Metanephros (tissue), 2 donors: ENCODE measurements around the genes VAPA and APCDD1.

DNA sequence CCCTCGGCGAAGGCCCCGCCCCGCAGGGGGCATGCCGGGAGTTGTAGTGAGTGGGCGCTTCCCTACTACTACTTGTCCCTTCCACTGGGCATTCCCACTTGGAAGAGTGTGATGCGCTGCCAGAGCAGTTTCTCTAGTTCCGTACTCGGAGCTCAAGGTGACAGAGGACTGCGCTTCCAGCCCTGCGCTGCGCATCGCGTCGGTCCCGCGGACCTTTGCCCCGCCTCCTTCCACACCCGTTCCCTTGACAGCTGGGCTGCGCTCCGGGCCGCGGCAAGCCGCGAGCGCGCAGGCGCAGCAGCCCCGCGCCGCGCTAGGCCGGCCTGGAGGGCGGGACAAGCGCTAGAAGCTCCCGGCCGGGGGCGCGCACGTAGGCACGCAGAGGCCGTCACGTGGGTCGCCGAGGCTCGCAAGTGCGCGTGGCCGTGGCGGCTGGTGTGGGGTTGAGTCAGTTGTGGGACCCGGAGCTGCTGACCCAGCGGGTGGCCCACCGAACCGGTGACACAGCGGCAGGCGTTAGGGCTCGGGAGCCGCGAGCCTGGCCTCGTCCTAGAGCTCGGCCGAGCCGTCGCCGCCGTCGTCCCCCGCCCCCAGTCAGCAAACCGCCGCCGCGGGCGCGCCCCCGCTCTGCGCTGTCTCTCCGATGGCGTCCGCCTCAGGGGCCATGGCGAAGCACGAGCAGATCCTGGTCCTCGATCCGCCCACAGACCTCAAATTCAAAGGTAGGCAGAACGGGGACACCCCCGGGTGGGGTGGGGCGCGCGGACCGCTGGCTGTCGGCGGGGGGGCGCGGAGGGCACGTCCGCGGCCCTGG is at the start of gene VAPA:
VAPA (plus strand) TSS at position 403 of the 814 bp plus-strand sequence.
- RAMPAGE, long total RNA, result no peak

DNA sequence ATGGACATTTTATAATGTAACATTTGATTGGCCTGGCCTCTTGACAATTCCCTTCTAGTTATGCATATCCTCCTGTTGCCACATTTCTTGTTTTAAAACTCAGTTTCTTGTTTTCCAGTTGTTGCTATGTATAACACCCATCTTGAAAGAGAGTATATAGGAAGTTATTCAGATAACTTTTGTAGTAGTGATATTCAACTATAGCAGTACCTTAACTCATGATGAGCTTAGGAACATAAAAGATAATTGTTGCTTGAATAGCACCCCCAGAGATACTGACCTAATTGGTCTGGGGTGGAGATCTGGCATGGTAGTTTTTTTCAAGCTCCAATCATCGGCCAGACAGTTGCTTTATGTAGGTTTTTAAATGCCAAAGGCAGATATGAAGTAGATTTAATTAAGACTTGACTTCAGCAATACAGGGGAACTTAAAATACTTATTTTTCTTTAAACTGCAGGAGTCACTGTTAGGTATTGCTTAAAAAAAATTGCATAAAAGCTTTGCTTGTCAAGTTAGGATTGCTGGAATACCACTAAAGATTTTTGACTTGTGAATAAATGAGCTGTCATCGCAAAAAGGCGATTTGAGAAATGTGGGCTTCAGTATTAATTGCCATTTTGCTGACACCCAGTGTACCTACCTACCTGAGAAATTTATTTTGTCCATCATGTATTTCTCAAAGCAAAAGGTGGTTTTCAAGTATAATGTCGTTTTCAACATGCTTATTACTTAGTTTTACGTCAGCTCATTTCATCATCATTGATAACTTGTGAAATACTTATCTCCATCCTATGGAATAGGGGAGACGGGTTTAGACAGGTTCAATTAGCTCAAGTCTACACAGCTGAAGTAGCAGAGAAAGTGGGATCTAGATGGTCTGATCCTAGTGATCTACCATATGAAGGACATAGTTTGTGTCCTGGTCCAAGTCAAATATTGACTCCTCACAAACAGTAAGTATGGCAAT is 44.8 kb downstream of the VAPA start:
- RAMPAGE, long total RNA, result no peak

DNA sequence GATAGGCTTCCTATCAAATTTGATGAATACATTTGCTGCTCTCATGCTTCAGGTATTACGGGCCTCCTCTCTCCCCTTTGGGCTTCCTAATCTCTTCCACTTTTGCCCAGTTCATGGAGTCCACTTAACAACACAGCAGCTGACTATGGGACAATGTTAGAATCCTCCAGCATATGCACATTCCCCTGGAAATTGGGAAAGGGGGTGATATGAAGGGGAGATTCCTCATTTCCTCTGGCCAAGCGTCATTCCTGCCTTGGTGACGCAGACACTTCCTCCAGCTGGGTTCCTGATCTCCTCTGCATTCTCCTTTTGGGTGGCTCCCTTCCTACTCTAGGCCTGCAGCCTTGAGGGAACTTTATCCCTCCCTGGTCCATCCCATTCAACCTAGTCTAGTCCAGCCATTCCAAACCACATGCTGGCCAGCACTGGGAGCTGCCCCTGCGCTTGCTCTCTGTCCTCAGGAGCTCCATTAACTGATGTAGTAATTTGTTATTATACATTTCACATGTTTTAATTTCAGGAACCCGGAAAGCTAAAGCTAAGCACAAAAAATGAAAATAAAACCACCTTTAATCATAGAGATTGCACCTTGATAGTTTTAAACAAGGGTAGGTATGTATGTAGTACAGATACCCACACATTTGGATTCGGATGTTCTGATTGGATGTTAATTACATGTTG is 216.8 kb downstream of the VAPA start:
- RAMPAGE, long total RNA, result no peak

DNA sequence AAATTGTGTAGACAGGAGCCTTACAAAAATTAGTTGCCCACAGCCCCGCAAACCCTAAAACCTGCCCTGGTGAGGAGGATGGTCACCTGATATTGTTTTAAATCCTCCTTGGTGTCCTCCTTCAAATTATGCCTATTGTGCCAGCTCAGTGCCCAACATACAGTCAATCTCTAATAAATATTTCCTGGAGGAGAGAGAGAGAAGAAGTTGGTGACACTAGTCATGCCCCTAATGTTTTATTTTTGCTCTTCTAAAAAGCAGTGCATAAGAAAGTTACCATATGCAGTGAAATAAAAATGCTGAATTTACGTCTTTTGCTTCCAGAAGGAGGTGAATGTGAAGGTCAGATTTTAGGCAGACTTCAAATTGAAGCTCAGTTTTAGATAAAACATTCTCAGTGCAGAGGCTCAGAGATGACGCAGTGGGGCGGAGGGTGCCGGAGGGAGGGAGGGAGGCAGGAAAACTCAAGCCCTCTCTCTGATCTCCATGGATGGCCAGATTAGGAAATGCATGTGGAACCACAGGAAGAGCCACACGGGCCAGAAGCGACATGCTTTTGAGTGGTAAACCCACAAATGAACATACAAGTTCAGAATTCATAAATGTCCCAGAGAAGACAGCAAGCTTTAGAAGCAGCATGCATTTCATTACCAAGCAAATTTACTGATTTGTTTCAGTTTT is 30.0 kb upstream of the APCDD1 start:
- RAMPAGE, long total RNA, result no peak

DNA sequence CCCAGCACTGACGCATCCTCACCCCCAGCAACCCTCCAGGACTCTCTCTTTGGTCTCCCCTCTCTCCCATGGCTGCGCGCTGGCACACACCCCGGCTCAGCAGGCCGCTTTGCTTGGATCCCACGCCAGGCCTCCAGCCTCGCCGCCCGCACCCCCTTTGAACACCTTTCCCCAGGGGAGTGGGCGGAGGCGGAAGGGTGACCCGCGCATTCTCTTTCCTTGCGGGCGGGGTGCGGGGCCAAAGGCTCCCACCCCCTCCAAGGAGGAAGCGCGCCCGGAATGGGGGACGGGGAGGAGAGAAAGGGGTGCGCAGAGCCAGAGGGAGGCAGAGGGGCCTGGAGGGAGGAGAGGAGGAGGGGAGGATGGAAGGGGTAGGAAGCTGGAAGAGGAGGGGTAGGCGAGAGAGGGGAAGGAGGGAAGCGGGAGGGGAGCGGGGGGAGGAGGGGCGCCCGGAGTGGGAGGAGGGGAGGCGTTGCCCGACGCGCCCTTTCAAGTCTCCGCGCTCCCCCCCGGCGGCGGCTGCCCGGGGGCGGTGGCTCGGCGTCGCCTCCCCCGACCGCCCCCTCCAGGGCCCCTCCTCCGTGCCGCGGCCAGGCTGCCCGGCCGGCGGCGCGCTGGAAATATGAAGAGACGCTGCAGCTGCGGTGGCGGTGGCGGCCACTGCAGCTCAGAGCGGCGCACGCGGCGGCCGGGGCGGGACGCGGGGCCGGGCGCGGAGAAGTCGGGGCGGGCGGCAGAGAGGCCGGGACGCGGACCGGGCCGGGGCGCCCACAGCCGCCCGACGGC is at the start of gene APCDD1:
APCDD1 (plus strand) TSS at position 625 of the 786 bp plus-strand sequence.
- RAMPAGE, long total RNA, result no peak

DNA sequence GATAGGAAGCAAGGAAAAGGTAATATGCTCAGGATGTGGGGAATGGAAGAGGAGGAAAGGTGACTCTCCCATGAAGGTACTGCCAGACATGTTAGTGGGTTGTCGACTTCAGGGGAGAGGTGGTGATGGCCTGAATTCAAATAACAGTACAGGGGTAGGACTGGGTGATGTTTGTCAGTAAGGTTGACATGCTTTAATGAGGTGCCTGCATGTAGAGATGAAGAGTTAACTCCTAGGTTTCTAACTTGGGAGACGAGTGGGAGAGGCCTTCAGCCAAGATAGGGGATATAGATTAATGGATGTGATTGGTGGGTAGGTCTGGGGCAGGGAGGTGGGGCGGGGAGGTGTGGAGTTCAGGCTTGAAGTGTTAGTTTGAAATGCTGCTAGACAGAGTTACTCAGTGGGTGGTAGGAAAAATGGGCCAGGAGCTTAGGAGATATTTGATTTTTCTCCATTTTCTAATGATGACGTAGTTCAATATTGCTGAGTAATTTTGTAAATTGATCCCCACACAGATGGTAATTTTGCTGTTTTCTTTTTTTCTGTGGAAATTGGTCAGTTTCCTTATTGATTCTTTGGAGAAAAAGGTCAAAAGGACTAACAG is 2.7 kb downstream of the NAPG start:
- RAMPAGE, long total RNA, result no peak

- RAMPAGE, long total RNA, result no peak
Observed at GRCh38 chr18:10794562-10795152, 268.8 kb downstream of the NAPG start.

GRCh38 chr18:11121608-11121862 is 27.8 kb downstream of the PIEZO2 start:
- RAMPAGE, long total RNA, result no peak

DNA sequence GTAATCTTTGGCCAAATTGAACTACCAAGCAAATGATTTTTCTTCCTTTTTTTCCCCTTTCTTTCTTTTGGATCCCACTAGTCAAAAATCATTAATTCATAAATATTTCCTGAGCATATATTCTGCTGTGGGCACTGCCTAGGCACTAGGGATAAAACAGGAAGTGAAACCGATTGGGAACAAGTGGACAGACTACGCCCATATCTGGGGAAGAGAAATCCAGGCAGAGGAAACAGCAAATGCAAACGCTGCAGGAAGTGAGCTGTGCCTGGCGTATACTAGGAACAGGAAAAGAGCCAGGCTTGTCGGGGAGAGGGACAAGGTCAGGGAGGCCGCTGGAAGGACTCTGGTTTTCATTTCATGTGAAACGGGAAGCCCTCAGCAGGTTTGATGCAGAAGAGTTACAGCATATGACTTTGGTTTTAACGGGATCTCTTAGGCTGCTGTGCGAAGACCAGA is 110.0 kb upstream of the PIEZO2 start:
- RAMPAGE, long total RNA, result no peak

DNA sequence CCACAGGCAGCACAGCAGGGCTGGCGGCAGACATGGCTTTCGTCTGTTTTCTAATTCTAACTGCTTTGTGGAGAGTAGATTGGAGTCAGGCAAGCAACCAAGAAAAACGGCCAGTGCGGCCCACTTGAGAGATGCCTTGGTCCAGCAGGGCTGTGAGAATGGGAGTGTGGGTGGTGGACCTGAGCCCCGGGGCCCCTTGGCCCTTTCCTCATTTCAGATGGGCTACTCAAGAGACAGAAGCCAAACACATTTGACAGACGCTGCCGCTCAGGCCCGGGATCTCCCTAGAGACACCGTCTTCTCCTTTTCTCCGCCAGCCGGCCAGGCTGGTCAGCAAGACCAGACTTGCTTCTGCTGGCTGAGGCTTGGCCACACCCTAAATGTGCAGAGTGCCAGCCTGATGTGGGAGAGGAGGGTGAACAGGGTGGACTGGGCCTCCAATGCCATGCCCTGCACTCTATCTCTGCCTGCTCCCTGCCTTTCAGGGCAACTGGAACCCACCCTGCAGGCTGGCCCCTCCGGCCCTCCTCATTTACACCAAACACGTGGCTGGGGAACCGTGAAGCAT is 19.5 kb upstream of the GNAL start:
- RAMPAGE, long total RNA, result no peak

DNA sequence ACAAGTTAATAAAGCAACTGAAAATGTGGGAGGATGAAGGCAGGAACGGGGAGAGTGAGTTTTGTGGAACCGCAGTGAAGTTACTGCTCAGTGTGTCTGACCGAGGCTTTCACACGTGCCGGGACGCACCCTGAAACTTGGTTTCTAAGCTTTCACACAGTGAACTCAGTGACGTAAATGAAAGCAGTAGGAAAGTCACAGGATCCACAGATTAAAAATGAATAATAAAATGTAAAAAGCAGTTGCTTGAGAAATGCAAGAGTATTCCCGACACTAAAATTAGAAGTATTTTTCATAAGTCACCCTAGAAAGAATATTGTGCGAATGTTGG is 32.7 kb upstream of the CHMP1B start:
- RAMPAGE, long total RNA, result no peak

GRCh38 chr18:11826221-11826541 is 25.0 kb upstream of the CHMP1B start:
- RAMPAGE, long total RNA, result no peak

DNA sequence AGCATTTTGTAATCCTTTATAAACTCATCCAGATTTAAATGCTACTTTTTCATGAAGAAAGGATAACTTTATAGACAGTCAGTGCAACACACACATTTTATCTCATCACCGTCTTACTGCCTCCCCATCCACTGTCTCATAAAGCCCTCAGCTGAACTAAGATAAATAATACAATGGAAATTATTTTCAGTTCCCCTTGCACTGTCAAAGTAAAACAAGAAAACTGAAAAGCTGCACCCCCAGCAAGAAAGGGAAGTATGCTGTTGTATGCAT is 25.1 kb downstream of the MPPE1 start:
- RAMPAGE, long total RNA, result no peak

DNA sequence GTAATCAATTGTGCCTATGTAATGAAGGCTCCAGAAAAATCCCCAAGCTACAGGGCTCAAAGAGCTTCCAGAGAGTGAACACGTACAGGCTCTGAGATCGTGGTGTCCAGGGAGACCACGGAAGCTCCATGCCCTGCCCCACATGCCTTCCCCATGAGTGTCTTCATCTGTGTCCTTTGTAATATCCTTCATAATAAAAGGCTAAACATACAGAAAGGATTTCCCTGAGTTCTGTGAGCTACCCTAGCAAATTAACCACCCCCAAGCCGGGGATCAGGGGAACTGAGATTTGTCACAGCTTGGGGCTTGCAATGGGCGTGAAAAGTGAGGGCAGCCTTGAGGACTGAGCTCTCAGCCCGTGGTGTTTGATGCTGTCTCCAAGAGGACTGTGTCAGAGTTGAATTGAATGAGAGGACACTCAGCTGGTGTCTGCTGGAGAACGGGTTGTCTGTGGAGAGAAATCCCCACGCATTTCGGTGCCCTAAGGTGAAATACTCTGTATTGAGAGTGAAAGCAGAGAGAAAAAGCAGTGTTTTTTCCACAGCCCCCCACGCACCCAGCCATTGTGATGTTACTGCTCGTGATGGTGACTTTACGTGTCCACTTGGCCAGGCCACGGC is 25.4 kb upstream of the TUBB6 start:
- RAMPAGE, long total RNA, result no peak

- RAMPAGE, long total RNA, result no peak
Observed at GRCh38 chr18:12307173-12307770, 769 bp upstream of the TUBB6 start.

- RAMPAGE, long total RNA, result no peak
Observed at GRCh38 chr18:12335509-12336271, 27.6 kb downstream of the TUBB6 start.

DNA sequence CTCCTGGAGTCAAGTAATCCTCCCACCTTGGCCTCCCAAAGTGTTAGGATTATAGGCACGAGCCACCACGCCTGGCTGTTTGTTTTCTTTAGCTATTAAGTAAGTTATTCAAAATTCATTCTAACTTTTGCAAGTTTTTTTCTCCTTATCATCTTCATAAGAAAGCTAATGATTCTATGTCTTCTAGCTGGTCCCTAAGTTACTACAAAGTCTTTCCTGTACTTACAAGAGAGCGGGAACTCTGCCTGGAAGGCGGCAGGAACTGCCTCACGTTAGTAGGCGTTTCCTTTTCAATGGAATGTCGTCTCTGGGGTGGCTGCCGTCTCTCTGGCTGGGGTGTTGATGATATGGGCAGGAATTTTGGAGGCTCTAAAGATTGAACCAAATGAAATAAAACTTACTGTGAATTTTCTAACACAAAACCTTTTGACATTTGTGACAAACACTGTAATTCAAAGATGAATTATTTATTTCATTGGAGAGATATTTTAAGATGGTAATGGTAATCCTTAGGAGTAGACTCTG is 55.5 kb downstream of the PRELID3A start:
- RAMPAGE, long total RNA, result no peak

DNA sequence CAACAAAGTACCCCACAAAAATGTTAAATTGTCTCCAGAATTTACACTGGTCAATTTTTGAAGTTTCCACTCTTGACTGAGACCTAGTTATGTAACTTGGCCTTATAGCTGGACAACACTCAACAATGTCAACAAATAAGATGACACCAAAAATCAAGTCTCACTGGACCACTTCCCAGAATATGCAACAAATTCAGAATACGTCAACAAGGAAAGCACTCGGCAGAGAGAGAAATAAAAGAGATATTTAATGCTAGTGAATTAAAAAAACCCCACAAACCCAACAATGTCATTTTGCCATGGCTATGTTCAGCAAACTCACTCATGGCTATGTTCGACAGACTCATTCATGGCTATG is 72.8 kb downstream of the PTPN2 start:
- RAMPAGE, long total RNA, result no peak

DNA sequence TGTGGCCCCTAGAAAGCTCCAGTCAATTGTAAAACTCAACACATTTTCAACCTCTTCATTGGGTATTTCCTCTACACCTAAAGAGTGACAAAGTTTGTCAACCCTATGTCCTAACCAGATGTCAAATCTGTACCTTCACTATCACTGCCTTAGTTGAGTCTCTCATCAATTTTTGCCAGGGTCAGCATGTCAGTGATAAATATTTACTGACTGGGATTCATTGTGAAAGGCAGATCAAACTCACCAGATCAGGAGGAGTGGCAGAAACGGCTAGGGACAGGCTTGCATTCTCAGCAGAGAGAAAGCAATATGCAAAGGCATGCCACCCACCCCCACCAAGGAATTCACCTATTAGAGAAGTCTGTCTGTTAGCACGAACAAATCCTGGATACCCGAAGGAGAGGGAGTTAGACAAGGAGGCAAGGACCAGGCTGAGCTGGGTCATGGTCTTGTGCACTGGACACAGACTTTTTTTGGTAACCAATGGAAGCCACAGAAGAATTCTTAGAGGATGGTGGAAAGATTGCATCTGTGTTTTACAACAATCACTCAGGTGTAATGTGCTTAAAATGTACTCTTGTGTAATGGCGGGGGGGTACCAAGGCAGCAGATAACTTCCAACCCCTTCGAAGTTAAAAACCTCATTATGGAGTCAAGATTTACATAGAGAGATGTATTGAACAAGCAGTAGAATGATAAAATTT is 62.5 kb downstream of the PTPN2 start:
- RAMPAGE, long total RNA, result no peak

DNA sequence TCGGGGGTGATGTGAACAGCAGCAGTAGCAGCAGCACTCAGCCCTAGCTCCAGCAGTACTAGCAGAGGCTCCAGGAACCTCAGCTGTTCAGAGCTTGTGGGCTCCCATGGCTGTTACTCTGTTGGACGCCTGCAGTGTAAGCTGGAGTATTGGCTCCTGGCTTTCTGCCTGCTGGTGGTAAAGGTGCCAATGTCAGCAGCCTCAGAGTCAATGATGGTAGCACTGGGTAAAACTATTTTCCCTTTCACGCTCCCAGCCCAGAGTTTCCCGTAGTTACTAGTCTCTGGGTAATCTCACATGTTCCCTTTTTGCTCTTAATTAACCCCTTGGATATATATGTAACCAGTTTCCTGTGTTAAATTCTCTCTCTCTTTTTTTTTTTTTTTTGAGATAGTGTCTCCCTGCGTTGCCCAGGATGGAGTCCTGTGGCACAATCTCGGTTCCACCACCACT is 3.0 kb upstream of the SEH1L start:
- RAMPAGE, long total RNA, result no peak